Pericardium fibroblast (primary cell): Measurements from ENCODE around the genes ADO and CTNNA3.

DNA sequence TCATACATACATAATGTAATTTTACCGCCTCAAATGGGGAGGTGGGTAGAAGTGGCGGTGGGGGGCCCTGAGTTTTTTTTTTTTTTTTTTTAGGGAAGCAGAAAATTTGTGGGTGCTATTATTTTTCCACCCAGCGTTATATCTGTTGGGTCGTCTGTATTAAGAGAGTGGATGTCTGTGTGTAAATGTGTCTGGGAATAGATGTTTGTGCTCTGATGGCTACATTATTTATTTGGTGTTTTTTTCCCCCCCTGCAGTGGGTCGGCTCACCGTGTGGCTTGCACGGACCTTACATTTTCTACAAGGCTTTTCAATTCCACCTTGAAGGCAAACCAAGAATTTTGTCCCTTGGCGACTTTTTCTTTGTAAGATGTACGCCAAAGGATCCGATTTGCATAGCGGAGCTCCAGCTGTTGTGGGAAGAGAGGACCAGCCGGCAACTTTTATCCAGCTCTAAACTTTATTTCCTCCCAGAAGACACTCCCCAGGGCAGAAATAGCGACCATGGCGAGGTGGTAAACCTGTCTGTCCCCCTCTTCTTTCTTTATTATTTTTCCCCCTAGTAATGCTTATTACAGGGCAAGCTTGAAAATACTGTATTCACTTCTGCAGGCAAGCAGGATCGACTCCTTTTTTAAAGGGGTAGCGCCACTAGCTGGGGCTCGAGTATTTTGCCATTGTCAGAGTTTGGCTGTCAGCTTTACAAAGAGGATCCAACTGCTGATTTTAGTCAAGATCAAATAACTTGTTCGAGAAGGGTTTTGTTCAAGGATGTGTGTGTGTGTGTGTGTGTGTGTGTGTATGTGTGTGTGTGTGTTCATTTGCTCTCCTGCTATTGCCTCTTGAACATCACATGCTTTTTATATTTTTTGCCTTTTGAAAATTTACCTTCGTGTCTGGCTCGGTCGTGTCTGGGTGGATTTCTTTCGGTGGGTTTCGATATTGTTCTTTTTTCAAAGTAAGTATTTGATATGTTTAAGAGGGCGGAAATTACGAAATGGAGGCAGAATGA is 709 bp downstream of the ARID5B start:
- RAMPAGE, long total RNA, result no peak

DNA sequence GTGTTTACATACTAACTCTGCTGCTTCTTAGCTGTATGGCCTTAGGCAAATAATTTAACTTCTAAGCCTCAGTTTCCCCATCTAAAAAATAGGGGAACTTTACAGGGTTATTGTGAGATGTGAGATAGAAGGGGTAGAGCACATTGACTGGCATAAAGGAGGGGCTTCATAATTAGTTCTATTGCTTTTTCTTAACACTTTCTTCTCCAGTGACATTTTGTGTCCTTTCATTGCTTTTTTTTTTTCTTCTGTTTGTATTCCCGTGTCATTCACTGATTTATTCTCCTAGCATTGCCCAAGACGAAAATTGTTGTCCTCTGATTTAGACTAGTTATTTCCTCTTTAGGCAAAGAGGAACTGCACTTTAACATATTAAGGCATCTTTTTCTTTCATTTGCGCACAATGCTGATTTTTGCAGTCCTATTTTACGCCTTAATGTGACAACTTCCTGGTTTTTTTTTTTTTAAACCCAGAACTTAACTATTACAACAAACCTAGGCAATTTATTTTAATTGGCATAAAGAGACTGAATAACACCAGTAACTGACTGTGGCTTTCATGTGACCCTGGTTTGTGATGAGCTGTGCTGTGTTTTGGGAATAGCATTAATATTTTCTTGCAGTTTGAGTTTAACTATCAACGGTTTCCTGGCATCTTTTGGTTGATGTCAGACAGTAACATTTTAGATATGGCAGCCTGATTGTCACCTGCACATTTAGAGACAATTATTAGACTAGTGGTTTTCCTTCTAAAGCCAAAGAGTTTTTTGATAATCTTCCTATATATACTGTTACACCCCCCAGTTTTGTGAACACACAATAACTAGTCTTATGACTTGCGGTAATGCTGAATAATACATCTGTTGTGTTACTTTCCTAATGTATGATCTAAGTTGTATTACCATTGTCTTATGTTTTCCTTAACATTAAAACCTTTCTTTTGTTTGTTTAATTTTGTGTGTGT is 39.8 kb downstream of the ARID5B start:
- RAMPAGE, long total RNA, result no peak

- RAMPAGE, long total RNA, result no peak
These were observed 56.4 kb downstream of the ARID5B start for GRCh38 chr10:61957751-61958393.

DNA sequence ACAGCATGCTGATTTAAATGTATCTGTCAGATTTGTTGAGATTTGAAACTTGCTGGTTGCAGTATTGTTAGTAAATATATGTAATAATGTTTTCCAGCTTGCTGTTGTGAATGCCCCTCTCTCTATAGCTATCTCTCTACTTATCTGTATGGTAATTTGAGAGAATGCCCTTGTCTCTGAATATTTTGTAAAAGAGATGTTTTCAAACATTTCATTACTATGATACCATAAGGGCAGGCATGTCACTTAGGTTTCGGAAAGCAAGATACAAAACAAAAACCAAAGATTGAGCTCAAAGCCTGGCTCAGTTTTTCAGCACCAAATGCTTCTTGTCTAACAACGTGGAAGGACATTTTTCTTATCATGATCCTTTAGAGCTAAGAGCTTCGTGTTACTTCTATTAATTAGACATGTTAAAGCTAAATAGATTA is 148.8 kb downstream of the ARID5B start:
- RAMPAGE, long total RNA, result no peak

GRCh38 chr10:62075398-62075845 is 173.9 kb downstream of the ARID5B start:
- RAMPAGE, long total RNA, result no peak

- RAMPAGE, long total RNA, result no peak
These were observed 196.0 kb upstream of the ADO start for GRCh38 chr10:62608537-62608955.

GRCh38 chr10:62631945-62633323 is 172.1 kb upstream of the ADO start:
- RAMPAGE, long total RNA, result no peak

DNA sequence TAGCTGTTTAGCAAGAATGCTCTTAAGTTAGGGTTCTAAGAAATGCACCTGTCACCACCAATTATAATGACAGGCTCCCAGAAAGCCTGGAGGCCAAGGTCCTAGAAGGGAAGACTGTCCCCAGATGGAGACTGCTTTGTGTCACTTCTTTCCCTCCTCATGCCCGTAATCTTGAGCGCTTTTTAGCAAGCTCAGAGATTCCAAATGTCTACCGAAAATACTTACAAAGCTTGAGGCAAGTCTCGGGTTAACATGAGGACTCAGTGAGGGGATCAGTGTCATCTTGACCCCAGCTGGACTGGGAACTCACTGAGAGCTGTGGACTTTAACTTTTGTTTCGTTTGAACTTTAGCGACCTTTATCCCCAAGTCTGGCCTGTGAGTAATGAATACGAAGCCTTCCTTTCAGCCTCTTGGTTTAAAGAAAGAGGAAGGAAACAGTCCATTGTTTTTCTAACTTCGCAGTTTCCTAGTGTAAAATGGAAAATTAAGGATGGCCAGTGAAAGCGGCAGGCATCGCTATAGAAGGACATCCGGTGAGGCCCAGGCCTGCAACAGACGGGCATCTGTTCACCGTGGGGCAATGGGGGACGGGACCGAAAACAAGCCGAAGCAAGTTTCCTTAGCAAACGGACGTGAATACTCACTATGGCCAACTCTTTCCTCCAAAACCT is 44.2 kb upstream of the ADO start:
- RAMPAGE, long total RNA, result no peak

GRCh38 chr10:62804568-62805373 is at the start of gene ADO:
TSS of gene ADO (plus strand) at chr10:62804720.
- RAMPAGE, long total RNA, result no peak

DNA sequence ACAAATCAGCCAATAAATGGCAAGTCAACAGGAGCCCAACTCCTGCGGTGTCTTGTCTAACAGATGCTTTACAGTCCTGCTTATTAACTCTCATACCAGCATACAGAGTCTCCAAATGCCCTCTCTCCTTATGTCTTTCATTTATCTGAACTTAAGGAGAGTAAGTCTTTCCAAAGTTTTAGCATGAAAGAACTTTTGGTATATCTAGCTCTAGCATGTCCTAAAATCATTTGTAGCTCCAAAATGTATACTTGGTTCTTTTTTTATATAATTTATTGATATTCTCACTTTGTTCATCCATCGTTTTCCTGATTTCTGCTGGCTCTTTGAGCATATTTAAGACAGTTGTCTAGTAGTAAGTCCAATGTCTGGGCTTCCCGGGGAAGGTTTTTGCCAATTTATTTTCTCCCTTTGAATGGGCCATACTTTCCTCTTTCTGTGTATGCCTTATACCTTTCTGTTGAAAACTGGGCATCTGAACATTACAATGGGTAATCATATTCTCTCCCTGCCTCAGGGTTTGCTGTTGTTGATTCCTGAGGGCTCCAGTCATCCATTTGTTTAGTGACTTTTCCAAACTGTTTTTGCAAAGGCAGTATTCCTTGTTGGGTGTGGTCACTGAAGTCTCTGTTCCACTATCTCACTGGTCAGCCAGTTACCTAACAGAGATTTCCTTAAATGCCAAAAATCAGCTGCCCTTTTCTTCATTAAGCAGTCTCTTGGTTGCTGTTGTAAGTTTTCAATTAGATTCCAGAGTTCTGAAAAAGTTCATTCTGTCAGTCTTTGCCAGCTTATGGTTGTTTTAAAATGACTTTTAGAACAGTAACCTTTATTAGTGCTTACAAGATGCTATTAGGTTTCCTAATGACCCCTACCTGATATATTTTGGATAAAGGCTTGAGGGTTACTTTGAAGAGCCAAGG is 37.0 kb downstream of the NRBF2 start:
- RAMPAGE, long total RNA, result no peak

DNA sequence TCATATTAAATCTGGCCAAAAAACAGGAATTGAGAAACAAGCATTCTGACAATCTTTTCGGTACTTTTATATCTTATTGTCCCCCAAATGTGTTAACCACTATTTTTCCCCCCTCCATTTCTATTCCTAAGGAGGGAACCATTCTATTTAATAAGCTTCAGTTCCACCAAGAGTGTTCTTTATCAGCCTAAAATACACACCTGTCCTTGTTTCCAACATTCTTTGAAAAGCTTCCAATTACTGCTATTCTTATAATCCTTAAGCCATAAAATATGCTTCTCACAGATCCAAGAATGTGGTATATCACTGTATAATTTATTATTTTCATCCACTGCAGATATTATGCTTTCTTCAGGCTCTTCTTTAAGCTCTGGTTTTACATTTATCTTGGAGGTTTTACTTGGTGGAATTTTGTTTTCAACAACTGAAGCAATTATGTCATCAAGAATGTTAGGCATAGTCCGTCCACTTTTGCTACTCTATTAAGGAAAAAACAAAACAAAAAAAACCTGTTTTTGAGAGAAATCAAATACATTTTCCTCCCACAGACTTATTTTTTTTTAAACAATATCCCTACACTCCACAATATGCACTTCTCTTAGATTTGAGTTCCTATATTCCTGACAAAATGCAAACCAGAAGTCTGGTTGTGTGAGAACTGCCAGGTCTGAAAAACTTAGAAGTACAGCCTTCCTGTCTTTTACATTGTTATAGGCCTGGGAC is 56.0 kb downstream of the NRBF2 start:
- RAMPAGE, long total RNA, result no peak

GRCh38 chr10:63364728-63365891 is 100.7 kb downstream of the JMJD1C start:
- RAMPAGE, long total RNA, result no peak

DNA sequence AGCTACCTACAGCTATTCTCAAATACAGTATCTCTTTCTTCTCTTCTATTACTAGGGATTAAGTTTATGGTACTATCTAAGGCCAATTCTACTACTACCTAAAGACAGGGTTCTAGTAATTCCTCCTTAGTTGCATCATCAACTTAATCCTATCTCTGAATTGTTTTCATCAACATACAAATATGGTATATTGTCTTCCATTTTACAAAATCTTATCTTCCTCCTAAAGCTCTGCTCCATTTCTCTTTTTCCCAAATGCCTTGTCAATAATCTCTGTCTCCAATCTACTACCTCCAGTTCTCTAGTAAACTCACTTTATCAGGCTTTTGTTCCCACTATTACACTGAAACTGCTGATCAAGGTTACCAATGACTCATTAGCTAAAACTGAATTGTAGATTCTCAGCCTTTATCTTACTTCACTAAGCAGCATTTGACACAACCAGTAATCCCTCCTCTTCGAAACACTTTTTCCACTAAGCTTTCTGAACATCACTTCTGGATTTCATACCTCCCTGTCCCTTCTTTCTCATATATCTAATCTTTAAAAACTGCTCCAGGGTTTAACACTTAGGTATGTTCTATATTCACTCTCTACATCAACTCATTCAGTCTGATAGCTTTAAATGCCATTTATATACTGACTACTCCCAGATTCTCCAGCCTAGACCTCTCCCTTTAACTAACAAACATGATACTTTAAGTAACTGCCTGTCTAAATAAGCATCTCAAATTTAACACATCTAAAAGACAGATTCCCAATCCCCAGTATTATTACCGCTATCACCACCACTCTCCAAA is 28.2 kb downstream of the JMJD1C start:
- RAMPAGE, long total RNA, result no peak

- RAMPAGE, long total RNA, result no peak
These were observed 24.1 kb downstream of the JMJD1C start for GRCh38 chr10:63441537-63442264.

GRCh38 chr10:63478549-63479081 is 12.8 kb upstream of the JMJD1C start:
- RAMPAGE, long total RNA, result no peak

GRCh38 chr10:63514619-63515837 is 6.2 kb upstream of the REEP3 start:
- RAMPAGE, long total RNA, result no peak

DNA sequence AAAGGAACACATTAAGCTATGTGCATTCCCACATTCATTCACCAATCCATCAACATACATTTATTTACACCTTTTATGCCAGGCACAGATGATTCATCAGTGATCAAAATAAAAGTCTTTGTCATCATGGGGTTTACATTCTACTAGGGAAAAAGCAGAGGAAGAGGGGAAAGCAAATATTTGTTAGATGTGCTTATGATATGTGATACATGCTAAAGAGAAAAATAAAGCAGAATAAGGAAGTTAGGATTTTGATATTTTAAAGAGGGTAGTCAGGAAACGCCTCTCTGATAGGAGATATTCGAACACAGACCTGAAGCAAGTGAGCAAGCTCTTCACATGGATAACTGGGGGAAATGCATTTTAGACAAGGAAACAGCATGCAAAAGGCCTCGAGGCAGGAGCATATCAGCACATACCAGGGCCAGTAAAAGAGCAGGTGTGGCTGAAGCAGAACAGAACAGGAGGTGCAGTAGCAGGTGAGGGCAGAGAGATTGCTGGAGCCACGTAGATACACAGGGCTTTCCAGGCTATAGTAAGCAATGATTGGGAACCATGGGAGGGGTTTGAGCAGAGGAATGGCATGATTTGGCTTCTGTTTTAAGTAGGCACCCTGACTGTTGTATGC is 67.4 kb downstream of the REEP3 start:
- RAMPAGE, long total RNA, result no peak

DNA sequence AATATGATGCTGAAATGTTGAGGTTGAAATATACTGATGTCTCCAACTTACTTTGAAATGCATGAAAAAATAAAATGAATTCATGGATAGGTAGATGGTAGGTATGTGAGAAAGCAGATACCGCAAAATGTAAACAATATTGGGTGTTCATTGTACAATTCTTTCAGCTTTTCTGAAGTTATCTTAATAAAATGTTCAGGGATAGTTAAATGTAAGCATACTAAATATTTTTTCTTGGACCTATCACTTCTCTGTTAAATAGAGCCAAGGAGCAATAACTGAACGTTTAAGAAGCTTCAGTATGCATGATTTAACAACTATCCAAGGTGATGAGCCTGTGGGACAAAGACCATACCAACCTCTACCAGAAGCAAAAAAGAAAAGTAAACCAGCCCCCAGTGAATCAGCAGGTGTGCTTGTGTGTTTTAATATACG is 88.7 kb downstream of the REEP3 start:
- RAMPAGE, long total RNA, result no peak

DNA sequence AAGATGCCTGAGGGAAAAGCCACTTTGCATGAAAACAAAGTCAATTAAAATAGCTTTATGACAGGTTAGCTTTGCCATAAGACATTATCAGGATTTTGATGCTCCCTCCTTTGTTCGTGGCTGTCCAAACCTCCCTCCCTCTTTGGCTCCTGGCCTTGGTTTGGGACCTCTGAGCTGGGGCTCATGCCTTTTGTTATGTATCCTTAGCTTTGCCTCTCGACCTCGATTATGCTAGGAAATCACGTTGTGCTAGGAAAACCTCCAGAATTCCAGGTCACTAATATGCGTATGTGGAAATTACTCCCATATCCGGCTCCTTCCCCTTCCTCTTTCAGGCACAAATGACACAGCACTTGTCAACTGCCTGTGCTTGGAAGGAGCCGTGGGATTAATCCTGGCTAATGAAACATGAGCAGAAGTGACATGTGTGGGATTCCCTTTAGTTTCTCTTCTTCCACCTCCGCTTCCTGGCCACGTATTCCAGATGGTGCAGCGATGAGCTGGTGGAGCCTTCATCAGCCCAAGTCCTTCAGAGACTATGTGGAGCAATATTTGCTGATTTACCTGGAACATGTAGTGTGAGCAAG is 149.1 kb downstream of the REEP3 start:
- RAMPAGE, long total RNA, result no peak

- RAMPAGE, long total RNA, result no peak
These were observed at the start of gene CTNNA3 for GRCh38 chr10:67695852-67696487. TSS of gene CTNNA3 (minus strand) at chr10:67696195.